Brain (tissue), 1 donor: ENCODE data around the genes SAMD9 and BET1.

GRCh38 chr7:93117713-93118426, at the start of gene SAMD9:
TSS of gene SAMD9 (minus strand) at chr7:93117979.
- RRBS = no CpG with 5 or more reads among the region's 4 CpGs

- RRBS = no CpG with 5 or more reads among the region's 6 CpGs
Measured at GRCh38 chr7:93147319-93147967, 742 bp downstream of the SAMD9L start.

DNA sequence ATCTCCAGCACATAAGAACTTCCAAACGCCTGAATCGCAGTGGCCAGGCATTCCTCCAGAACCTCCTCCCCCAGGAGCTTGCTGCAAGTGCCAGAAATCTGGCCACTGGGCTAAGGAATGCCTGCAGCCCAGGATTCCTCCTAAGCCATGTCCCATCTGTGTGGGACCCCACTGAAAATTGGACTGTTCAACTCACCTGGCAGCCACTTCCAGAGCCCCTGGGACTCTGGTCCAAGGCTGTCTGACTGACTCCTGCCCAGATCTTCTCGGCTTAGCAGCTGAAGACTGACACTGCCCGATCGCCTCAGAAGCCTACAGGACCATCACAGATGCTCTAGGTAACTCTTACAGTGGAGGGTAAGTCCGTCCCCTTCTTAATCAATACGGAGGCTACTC, 67.5 kb upstream of the CALCR start:
- RRBS = no CpG with 5 or more reads among the region's 7 CpGs

- RRBS = no CpG with 5 or more reads among the region's 7 CpGs
Measured at GRCh38 chr7:93921256-93921550, 332 bp upstream of the GNG11 start.

DNA sequence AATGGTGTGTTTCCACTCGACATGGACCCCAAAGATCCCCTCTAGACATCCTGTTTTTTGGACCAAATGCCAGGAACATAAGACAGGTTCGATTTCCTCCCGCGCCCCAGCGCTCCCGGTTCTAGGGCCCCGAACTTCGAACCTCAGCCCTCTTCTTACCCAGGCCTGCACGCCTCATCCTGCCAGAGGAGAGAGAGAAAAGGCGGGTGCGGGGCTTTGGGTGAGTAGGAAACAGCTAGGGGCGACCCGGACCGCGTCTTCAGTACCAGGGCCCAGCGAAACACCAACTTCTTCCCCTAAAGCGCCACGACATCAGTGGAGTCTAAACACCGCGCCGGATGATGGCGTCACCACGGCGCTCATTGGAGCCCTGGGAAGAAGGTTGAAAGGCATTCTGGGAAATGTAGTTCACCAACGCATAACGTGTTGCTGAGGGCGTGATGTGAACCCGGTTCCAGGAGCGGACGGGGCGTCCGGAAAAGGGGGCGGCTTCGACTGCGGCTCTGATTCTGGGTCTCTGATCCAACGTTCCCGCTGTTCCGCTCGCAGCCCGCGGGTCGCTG, at the start of gene BET1:
Gene BET1 (minus strand): TSS at position 317 of the 563 bp plus-strand sequence.
- RRBS = 1% methylated on average over 16 of the region's 42 CpGs

DNA sequence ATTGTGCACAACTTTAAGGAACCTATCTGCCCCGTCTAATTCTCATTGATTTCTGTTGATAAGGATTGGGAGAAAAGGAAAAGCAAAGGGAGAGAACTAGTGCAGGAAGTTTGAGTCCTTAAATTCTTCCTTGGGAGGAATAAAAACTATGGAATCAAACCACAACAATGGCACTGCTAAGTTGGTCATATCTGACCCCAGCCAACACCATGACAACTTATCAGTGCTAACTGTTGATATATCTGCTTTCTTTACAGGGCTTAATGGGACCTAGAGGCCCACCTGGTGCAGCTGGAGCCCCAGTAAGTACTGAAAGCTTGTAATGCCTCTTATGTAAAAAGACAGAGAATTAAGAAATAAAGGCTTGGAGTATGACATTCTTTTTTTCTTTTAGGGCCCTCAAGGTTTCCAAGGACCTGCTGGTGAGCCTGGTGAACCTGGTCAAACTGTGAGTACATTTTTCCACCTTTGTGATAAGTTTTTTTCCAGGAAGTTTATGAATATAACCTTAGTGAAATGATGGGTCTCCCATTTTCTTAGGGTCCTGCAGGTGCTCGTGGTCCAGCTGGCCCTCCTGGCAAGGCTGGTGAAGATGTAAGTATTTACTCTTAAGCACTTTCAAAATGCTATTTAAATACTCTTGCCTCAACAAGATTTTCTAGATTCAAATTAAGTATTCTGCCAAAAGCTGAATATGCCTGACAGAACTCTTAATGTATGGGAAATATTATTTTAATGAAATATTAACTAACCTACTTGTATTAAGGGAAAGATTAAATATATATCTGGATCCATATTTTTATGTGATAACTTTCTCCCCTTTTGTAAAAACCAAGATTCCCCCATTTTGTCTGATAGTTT, 9.8 kb downstream of the COL1A2 start:
- RRBS = no CpG with 5 or more reads among the region's 2 CpGs

GRCh38 chr7:94426848-94428050, 32.6 kb downstream of the COL1A2 start:
- RRBS = no CpG with 5 or more reads among the region's 14 CpGs

GRCh38 chr7:94428220-94428591, 33.5 kb downstream of the COL1A2 start:
- RRBS = no CpG with 5 or more reads among the region's 3 CpGs

- RRBS = no CpG with 5 or more reads among the region's 2 CpGs
Measured at GRCh38 chr7:94620518-94621225, 35.3 kb downstream of the SGCE start.

DNA sequence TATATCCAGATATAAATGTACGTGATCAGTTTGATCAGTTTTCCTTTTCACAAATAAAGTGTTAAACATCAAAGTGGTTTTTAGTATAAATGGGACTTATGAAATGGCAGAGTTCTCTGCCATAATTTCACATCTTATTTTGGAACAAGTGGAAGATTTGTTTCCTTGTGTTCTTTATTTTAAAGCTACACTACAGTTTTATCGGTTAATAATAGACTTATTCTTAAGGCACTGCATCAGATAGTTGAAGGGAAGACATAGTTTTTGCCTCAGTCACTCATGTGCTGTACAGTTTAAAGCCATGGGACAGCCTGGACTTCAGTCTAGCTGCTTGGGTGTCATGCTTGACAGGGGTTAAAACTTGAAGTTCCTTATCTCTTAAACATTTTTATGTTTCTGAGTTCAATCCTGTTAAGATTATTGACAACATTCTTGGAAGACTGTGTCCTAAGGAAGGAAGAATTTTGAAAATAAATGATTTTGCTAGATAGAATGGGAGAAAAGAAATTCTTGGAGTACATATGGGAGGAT, 49.6 kb downstream of the PPP1R9A start:
- RRBS = no CpG with 5 or more reads among the region's 2 CpGs

DNA sequence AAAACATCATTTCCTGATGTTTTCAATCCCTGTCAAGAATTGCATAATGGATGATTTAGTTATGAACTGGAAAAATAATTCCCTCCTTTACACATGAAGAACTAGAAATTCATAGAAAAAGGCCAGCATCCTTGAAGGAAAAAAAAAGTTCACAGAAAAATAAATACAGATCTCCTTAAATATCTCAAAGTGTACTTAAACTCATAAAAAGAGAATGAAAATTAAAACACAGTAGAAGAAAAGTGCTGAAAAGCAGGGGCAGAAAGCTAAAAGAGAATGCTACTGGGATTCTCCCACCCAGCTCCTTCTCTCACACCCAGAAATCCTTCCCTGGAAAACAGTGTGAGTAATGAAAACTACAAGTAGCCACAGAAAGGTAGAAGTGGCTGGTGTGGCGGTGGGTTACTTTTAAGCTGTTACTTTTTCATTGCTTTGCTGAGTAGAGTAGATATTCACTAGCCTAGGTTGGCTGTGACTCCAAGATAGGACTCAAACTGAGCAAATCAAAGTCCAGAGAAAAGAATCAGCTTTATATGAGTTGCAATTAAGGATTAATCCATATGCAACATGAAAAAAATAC, 5.4 kb upstream of the PON3 start:
- RRBS = no CpG with 5 or more reads among the region's 1 CpG

- RRBS = no CpG with 5 or more reads among the region's 2 CpGs
Measured at GRCh38 chr7:95430690-95431352, 4.0 kb downstream of the PON2 start.

GRCh38 chr7:95434163-95434517, 688 bp downstream of the PON2 start:
- RRBS = no CpG with 5 or more reads among the region's 5 CpGs

GRCh38 chr7:95440899-95441381, 6.1 kb upstream of the PON2 start:
- RRBS = no CpG with 5 or more reads among the region's 4 CpGs

- RRBS = no CpG with 5 or more reads among the region's 5 CpGs
Measured at GRCh38 chr7:95485235-95485772, 439 bp upstream of the ASB4 start.

GRCh38 chr7:95546391-95547200, 49.7 kb downstream of the PDK4 start:
- RRBS = no CpG with 5 or more reads among the region's 7 CpGs

DNA sequence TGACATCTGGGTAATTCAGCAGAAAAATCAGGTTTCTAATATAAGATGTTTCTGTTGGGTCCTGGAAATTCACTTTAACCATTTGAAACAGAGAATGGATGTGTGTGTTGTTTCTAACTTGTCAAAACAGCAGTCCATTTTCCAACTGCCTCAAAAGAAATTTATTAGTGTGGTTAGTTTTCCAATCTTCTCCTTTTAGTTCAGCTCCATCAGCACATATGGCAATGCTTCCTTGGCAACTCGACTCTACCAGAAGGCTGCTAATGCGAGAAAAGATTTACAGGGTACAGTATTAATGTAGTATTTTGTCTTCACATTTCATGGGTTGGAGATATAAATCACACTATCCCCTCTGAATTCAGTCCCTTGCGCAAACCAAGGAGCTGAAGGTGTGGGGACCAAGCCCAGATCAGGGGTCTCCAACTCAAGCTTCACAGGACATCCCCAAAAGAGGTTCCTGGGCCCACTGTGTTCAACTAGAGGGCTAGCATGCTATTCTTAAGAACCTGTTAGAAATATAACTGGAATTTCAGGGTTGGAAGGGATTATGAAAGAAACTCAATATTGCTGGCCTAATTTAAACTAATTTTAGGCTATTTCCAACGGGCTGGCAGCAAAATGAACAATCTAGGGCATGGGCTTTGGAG, 145.5 kb downstream of the SLC25A13 start:
- RRBS = no CpG with 5 or more reads among the region's 4 CpGs

DNA sequence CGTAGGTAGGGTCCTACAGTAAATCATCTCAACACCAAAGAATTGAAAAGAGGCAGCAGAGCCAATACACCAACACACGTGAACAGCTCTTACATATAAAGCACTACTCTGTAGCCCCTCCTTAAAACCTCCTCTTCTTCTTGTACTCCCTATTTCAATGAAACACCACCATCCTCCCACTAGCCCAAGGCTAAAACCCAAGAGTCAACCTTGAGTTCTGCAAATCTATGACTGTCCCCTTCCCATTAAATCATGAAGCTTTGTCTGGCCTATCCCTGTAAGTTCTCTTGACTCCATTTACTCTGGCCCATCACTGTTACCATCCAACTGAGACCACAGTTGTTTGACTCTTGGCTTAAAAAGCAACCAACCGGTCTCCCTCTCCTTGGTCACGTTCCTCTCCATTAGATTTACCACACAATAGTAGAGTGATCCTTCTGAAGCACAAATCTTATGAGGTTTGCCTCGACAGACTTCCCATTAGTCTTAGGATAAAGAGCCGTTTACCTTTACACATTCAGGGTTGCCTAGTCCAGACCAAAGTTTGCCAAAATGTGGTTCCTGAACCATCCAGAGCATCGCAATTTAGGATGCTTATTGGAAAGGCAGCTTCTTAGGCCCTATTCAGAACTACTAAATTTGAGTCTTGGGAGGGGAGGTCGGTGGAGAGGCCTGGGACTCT, 119.1 kb downstream of the SLC25A13 start:
- RRBS = no CpG with 5 or more reads among the region's 8 CpGs

DNA sequence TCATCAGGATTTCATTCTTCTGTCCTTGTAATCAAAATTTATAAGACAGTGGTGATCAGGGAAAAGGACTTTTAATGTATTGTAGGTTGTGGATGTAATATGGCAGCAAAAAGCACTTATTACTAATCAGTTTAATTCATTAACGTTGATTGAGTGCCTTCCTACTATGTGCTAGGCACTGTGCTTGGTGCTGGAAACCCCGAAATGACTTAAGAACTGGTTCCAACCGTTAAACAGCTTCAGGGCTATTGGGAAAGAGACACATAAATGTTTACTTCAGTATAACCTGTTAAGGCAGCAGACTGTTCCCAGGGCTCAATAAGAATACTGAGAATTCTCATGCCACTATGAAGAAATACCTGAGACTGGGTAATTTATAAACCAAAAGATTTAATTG, 915 bp upstream of the SLC25A13 start:
- RRBS = no CpG with 5 or more reads among the region's 3 CpGs

GRCh38 chr7:96331182-96331828, 9.4 kb upstream of the SLC25A13 start:
- RRBS = no CpG with 5 or more reads among the region's 3 CpGs